Islet of Langerhans (tissue), 1 donor: ENCODE results near the genes MTG1 and FRG2B.

GRCh38 chr10:133235234-133235842, 2.3 kb upstream of the VENTX start:
- RRBS: 8% methylated on average over 16 of the region's 47 CpGs

DNA sequence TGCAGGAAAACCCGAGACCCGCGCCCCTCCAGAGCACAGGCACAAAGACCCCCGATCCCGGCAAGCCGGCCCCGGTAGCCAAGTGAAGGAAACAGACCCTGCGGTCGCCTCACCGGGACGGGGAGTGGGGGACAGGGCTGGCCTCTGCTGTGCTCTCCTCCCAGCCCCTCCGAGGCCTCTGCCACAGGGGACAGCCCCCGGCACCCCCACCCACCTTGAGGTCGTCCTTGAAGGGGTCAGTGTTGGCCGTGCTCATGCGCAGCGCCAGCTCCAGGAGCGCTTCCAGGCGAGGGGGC, 11.2 kb upstream of the ADAM8 start:
- RRBS: 98% methylated on average over 12 of the region's 19 CpGs

- RRBS: 21% methylated on average over 2 of the region's 10 CpGs
Observed at GRCh38 chr10:133348195-133348582, 1.0 kb downstream of the PRAP1 start.

GRCh38 chr10:133393819-133394724, at the start of gene MTG1:
Gene MTG1 (plus strand): TSS chr10:133394157.
- RRBS: 3% methylated on average over 47 of the region's 85 CpGs

DNA sequence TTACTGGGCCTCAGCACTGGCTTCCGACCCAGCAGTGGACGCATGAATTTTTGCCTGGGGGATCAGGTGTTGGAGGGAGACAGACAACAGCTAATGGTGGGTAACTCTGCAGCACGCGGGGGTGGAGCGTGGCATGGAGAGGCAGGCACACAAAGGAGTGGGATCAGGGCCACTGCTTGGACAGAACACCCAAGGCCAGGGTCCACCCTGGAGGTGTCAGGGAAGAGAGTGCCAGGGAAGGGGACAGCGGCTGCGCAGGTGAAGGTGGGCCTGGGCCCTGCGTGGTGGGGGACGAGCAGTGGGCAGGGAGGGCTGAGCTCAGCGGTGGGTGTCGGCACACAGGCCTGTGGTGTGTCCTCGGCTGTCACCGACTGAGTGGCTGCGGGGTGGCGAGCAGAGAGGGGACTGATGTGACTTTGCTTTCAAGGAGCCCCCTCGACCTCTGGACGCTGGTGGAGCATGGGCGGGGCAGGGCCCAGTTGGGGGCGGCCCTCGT, 8.5 kb upstream of the SCART1 start:
- RRBS: no CpG with 5 or more reads among the region's 20 CpGs

- RRBS: no CpG with 5 or more reads among the region's 11 CpGs
Observed at GRCh38 chr10:133626514-133627198, at the start of gene FRG2B. Gene FRG2B (minus strand): TSS chr10:133626795.